ENCODE results near the genes TGFBI, SMIM32 and EGR1.

- RRBS, 2 experiments: no CpG with 5 or more reads among the region's 2 CpGs
These were observed 30.6 kb downstream of the MACROH2A1 start for GRCh38 chr5:135368266-135369088.

DNA sequence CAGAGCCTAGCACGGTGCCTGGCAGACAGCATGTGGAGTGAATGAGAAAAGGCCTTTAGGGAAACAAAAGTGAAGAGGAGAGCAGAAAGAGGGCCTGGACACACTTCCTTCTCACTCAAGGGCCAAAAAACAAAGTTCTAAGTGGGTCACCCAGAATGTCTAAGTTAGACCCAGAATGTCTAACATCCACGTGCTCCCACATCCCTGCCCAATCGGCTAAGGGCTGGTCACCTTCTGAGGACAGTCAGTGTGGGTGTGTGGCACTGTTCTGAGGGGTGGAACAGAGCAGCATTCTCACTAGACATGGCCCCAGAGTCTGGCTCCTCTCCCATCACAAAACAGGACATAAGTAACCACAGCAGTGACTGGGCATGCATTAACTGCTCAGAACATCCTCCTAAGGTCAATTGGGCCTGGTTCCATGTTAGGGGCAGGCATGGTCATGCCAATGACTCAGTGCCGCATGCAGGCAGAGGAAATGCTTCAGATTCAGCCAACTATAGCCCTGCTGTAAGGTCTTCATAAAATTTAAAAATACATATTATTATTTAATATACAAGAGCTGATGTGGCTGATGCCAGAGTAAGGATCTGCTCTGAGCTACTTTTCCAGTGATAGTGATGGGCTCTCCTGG lies 13.0 kb downstream of the MACROH2A1 start:
- RRBS, 2 experiments: no CpG with 5 or more reads among the region's 4 CpGs

GRCh38 chr5:135560766-135561220 lies 18.0 kb downstream of the CXCL14 start:
- RRBS, 2 experiments: no CpG with 5 or more reads among the region's 16 CpGs

GRCh38 chr5:135973337-135973865 lies 18.6 kb upstream of the LECT2 start:
- RRBS, 2 experiments: no CpG with 5 or more reads among the region's 2 CpGs

DNA sequence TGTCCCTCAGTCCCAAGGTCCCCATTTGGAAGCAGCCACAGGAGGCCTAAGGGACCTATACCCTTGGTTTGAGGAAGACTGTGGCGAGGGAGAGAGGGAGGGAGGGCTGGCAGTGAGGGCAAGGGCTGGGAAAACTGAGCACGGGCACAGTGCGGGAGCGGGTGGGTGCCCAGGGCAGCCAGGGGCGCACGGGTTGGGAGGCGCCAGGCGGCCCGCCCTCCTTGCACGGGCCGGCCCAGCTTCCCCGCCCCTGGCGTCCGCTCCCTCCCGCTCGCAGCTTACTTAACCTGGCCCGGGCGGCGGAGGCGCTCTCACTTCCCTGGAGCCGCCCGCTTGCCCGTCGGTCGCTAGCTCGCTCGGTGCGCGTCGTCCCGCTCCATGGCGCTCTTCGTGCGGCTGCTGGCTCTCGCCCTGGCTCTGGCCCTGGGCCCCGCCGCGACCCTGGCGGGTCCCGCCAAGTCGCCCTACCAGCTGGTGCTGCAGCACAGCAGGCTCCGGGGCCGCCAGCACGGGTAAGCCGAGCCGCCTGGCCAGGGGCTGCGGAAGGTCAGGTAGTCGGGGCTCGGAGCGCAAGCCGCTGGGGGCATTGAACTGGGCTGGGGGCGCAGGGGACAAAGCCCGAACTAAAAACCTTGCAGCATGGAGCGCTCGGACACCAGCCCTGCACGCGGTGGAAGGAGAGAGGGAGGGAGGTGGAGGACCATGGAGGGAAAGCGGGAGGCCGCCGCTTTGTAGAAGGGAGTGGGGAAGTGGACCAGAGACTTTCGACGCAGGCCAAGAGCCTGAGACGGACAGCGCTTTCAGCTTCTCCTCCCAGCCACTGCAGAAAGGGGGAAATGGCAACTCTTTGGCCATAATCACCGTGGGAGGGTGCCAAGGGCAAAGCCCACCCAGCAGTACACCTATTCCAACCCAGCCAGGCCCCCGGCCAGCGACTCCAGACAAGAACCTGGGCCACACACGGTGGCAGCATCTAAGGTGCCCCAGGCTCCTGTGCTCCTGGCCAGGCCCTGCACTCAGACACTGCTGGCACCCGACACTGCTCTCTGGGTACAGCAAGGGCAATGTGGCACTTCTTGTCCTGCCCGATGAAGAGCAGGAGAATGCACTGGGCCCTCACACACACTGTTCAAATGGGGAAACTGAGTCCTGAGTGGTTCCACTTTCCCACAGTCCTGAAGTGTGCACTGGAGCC lies at the start of gene TGFBI:
TSS of gene TGFBI (plus strand) at position 311 of the 1,195 bp plus-strand sequence.
- RRBS, 2 experiments: 1 to 2% methylated on average over 7 of the region's 70 CpGs

GRCh38 chr5:136191392-136192858 lies 1.0 kb downstream of the SMIM32 start:
- RRBS, 2 experiments: 2% methylated on average over 25 of the region's 134 CpGs

DNA sequence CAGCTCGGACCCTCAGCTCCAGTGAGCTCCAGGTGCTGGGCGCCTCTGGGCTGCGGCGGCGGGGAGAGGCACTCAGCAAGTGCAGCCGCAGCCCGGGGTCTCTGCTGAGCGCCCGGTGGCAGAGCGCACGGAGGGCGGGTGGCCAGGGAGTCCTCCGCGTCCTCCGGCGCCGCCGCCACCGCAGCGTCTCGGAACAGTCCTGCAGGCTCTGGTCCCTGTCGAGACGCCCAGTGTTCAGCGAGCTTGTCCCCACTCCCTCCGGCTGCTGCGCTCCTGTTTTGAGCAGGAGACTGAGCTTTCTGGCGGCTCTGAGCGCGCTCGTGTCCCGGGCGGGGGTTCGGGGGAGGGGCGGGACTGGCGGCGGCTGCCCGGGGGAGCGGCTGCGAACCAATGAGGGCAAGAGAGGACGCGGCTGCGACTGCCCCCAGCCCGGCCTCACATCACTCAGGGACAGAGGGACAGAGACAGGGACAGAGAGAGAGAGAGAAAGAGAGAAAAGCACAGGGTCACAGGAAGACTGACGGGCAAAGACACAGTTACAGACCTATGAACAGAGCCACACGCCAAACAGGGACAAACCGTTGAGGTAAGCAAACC lies at the start of gene SMIM32:
TSS of gene SMIM32 (minus strand) at position 304 of the 597 bp plus-strand sequence.
- RRBS, 2 experiments: 1% methylated on average over 33 of the region's 46 CpGs

DNA sequence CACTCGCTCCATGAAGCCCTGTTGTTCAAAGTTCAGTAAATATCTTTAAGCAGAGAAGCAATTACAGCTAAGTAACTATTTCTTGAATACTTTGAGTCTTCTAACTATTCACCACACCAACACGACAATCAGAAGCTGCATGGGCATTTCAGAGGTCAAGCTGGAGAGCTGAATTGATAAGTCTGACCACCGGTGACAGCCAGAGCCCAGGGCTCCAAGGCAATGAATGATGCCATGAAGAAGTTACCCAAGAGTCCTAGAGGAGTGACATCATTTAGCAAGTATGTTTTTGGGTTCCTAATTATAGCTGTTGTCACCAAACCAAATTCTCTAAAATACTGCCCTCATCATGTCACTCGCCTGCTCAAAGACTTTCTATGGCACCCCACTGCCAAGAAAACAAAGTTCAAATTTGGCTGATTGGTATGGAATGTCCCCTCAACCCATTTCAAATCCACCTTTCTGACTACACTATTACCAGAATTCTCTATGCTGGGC lies 235.1 kb downstream of the SPOCK1 start:
- RRBS, 2 experiments: no CpG with 5 or more reads among the region's 4 CpGs

DNA sequence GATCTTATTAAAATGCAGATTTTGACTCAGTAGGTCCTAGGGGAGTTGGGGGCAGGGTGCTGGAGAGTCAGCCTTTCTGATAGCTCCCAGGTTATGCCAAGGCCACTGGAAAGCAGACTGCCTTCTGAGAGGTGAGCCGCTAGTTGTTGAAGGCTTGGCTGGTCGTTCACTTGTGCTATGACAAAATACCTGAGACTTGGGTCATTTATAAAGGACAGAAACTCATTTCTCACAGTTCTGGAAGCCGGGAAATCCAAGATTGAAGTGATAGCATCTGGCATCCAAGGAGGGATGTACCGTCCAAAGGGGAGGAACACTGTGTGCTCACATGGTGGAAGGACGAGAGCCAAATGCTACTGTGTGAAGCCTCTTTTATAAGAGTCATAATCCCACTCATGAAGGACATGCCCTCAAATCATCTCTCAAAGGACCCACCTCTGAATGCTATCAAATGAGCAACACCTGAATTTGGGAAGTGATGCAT lies 183.2 kb downstream of the SPOCK1 start:
- RRBS, 2 experiments: no CpG with 5 or more reads among the region's 5 CpGs

- RRBS, 2 experiments: no CpG with 5 or more reads among the region's 17 CpGs
These were observed 116.6 kb downstream of the KLHL3 start for GRCh38 chr5:137618947-137620086.

- RRBS, 2 experiments: no CpG with 5 or more reads among the region's 11 CpGs
These were observed 2.5 kb downstream of the HNRNPA0 start for GRCh38 chr5:137751252-137752560.

DNA sequence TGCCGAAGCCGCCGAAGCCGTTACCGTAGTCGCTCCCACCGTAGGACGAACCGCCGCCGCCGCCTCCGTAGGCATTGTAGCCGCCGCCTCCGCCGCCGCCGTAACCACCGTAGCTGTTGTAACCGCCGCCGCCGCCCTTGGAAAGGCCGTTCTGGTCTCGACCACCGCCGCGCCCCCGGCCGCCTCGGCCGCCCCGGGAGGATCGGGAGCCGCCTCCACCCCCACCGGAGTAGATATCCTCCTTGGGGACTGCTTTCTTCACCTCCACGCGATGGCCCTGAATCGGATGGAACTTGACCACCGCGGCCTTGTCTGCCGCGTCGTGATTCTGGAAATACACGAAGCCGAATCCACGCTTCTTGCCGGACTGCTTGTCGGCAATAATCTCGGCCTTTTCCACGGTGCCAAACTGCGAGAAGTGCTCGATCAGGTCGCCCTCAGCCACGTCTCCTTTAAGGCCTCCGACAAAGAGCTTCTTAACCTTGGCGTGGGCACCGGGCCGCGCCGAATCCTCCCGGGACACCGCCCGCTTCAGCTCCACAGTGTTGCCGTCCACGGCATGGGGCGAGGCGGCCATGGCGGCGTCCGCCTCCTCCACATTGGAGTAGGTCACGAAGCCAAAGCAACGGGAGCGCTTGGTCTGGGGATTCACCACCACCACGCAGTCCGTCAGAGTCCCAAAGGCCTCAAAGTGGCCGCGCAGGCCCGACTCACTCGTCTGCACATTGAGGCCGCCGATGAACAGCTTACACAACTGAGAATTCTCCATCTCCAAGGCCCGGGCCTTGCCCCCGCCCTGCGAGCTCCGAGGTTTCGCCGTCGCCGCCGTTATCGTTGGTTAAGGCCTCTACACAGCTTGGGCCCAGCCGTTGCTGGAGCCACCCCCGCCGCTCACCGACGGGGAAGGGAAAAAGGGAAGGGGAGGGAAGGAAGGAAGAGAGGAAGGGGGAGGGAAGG lies 587 bp downstream of the HNRNPA0 start:
- RRBS, 2 experiments: no CpG with 5 or more reads among the region's 98 CpGs

DNA sequence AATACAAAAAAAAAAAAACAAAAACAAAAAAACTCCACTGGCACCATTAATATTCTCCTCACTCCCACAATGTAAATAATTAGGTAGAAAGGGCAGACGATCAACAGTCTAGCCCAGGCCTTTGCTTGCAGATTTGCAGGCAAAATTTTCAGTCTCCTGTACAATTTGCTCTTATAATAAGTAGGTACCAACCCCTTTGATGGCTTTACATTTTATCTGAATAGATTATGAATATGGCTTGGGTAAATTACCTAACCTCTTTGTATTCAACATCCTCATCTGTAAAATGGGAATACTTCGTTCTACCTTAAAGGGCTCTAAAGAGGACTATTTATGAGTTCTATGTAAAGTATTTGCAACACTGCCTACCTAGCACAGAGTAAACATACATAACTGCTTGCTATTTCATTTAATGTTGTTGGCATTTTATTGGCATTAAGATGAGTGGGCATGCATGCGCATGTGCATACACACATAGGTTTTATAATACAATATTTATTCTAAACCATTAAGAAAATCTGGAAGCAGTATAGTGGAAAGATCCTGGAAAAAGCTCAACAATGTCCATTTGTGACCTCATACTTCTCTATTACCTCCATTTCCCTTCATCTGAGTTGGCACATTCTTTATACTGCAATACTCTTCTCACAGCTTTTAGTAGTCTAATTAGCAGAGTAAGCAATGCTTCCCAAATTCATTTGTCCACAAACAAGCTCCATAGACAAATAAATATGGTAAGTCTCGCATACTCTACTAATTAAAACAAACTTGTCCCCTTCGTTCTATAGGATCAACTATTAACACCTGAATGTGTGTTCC lies 57.3 kb downstream of the PKD2L2 start:
- RRBS, 2 experiments: no CpG with 5 or more reads among the region's 5 CpGs

DNA sequence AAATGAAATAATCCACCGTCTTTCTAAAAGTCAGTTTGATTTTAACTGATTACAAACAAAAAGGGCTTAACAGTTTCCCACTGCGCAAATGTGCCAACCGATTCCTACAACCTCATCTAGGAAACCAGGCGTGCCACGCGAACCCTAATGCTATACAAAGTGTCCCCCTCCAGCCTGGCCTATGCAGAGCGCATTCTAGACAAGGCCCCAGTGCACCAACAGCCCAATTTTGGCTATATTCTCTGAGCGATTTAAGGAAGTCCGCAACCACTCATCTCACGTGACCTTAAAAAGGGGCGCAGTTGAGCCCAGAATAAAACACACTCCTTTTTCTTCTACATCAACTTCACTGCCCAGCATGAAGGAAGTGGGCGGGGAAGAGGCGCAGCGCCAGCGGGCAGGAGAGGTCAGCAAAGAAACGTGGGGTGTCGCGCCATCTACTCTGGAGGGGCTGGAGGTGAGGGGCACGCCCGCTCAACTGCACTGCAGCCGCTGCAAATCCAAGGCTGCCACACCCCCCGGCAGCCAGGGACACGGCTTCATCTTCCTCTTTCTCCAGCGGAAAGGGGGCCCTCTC lies 746 bp downstream of the FAM13B start:
- RRBS, 2 experiments: no CpG with 5 or more reads among the region's 24 CpGs

DNA sequence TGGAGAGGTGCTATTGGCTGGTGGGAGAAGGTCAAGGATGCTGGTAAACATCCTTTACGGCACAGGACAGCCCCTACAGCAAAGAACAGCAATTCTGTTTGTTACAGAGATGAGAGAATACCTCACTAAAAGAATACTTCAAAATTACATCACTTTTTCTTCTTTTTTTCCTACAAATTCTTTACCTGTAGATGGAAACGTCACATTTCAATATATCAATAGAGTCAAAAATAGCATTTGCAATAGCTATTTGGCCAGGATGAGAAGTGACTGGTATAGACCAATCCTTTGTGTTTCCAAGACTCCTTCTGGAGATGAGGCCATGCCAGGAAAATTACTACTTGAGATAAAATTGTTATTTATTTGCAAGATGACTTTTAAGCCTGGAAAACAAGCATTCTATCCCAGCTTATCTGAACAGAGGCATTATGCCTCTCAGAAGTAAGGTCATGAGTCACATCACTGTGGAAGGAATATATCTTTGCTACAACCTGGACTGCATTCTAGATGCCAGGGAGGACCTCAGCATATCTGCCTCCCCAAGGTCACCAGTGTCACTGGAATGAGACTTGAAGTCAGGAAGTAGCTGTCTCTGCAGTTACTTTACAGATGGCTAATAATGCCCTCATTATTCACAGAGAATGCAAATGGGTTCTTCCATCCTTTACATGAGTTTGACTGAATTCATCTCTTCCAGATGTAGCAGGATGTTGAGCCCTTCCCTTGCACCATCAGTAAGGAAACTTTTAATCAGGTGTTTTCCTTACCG lies 4.2 kb upstream of the FAM13B start:
- RRBS, 2 experiments: no CpG with 5 or more reads among the region's 3 CpGs

DNA sequence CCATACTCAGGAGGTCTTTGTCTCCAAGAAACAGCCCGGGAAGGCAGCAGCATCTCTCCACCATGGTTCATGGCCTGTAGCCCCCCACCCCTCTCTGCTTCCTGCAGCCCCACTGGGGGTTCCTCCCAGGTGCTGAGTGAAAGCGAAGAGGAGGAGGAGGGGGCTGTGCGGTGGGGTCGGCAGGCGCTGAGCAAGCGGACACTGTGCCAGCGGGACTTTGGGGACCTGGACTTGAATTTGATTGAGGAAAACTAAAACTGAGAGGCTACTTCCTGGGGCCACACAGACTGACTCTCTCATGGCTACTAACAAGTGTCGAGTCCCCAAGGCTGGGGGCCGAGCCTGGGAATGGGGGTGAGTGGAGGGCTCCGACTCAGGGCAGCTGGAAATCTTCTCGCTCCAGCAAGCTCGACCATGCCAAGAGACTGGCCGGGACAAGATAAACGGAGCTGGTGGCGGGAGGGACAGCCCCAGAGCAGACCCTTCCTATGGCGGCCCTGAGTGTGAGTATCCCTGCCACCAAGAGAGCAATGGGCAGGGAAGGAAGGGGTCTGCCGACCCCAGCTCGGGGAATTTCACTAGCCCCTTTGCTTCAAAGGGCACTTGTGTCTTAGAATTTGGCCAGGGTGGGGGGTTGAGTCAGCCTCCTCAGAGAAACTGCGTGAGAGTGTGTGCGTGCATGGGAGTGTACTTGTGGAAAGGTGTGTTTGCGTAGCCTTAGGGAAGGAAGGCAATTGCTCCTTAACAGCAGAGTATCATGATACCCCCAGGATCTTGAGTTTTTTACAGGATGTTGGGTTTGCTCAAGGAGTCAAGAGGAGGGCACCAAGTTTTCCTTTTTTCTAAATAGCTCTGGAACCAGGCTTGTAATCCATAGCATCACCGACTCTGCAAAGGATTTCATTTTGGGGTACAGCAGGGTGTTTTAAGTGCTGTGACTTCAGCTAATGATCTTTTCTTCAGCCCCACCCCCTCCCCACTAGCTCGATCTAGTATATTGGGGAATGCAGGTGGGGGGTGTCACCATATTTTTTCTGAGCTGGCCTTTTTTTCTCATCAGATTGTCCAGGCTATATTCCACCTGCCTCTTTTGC lies 5.4 kb upstream of the KDM3B start:
- RRBS, 2 experiments: no CpG with 5 or more reads among the region's 23 CpGs

DNA sequence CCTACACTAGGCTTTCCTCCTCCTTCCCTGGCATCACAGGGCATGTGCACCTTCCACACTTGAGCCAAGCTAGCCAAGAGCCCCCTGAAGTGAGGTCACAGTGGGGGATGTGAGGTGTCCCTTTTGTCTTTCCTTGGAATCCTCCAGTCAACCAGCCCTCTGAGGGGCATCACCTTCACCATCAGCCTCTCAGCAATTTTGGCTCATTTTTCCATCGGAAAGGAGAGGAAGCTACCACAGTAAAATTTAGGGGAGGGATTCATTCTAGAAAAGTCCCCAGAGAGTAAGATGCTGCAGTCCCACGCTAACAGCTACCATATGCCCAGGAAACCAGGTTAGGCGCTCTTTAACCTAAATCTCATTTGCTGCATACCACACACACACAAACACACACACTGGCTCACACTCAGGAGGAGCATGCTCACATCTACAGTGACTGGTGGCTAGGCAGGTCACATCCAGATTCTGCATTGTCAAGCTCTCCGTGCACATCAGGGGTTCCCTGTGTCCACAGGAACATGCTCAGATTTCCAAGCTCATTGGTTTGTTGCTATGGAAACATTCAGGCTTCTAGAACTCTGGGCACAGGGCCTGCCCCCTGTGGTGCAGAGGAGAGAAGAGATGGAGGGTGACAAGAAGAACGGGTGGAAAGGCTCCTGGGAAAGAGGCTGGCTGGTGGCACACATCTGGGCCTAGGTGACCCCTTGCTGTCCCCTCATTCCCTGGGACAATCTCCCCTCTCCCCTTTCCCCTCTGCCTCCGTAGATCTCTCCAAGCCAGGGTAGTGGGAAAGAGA lies 10.0 kb downstream of the REEP2 start:
- RRBS, 2 experiments: no CpG with 5 or more reads among the region's 6 CpGs

DNA sequence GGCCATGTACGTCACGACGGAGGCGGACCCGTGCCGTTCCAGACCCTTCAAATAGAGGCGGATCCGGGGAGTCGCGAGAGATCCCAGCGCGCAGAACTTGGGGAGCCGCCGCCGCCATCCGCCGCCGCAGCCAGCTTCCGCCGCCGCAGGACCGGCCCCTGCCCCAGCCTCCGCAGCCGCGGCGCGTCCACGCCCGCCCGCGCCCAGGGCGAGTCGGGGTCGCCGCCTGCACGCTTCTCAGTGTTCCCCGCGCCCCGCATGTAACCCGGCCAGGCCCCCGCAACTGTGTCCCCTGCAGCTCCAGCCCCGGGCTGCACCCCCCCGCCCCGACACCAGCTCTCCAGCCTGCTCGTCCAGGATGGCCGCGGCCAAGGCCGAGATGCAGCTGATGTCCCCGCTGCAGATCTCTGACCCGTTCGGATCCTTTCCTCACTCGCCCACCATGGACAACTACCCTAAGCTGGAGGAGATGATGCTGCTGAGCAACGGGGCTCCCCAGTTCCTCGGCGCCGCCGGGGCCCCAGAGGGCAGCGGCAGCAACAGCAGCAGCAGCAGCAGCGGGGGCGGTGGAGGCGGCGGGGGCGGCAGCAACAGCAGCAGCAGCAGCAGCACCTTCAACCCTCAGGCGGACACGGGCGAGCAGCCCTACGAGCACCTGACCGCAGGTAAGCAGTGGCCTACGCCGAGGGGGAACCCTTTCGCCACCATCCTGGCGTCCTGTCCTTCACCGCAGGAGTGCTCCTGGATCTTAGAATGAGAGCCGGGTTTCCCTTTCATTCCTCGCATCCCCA lies at the start of gene EGR1:
TSS of gene EGR1 (plus strand) at position 76 of the 791 bp plus-strand sequence.
- RRBS, 2 experiments: 1 to 3% methylated on average over 15 to 20 of the region's 75 CpGs

GRCh38 chr5:138560802-138561521 lies 14.2 kb downstream of the HSPA9 start:
- RRBS, 2 experiments: no CpG with 5 or more reads among the region's 10 CpGs